ENCODE measurements around the gene ZNF697.

DNA sequence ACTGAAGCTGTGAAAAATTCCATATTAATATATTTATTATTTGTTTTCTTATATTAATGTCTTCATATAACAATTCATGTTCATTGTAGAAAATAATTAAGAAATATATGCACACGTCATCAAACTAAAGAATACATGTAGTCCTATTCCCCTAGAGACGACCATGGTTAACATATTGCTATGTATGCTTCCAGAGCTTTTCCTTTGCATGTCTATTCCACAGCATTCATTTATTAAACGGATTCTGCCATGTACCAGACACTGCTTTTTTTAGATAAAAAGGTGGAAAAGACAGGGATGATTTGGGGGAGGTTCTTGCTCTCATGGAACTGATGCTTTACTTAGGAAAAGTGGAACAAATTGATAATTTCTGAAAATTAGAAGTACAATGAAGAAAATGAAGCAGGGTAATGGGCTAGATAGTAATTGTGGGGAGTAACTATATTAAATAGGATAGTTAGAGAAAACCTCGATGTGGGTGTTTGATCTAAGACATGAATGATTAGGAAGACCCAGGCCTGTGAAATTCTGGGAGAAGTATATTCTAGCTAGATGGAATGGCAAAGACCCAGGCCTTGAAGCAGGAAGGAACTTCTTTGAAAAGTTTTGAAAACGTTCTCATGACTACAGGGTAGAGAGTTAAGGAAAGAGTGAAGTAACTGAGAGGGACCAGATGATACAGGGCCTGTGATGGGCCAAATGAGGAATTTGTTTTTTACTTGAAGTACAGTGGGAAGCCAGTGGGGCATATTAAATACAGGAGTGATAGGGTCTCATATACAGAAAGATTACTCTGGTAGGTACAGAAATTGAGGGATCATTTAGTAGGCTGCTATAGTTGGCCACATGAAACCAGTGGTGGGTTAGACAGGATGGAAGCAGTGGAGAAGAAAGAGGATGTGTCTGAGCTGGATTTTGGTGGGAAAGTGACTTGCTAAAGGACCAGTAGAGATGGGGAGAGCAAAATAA, 47.3 kb downstream of the SLC22A15 start:
- PRO-cap, 2 experiments: no peak in any of the 2 experiments

GRCh38 chr1:116053023-116053819, 58.0 kb upstream of the MAB21L3 start:
- PRO-cap, 2 experiments: no peak in any of the 2 experiments

GRCh38 chr1:116151908-116152504, 40.8 kb downstream of the MAB21L3 start:
- PRO-cap, 2 experiments: peak in 2 of 2 experiments; most common plus-strand start chr1:116152262 (in 1); most common minus-strand start chr1:116152170 (in 1)

DNA sequence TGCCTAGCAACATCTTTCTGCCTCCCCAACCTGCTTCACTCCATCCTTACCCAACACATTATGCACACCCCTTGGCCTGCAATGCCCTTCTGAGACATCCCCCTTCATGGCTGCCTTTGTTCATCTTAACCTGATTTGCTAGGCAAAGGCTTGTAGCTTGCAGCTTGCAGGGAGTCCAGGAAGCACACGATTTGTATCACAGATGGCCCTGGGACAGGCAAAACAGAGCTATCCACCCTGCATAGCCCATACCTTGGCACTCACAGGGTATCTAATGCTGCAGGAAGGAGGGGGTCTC, 27.1 kb upstream of the ATP1A1 start:
- PRO-cap, 2 experiments: no peak in any of the 2 experiments

GRCh38 chr1:116396151-116397162, 23.4 kb downstream of the ATP1A1 start:
- PRO-cap, 2 experiments: no peak in any of the 2 experiments

DNA sequence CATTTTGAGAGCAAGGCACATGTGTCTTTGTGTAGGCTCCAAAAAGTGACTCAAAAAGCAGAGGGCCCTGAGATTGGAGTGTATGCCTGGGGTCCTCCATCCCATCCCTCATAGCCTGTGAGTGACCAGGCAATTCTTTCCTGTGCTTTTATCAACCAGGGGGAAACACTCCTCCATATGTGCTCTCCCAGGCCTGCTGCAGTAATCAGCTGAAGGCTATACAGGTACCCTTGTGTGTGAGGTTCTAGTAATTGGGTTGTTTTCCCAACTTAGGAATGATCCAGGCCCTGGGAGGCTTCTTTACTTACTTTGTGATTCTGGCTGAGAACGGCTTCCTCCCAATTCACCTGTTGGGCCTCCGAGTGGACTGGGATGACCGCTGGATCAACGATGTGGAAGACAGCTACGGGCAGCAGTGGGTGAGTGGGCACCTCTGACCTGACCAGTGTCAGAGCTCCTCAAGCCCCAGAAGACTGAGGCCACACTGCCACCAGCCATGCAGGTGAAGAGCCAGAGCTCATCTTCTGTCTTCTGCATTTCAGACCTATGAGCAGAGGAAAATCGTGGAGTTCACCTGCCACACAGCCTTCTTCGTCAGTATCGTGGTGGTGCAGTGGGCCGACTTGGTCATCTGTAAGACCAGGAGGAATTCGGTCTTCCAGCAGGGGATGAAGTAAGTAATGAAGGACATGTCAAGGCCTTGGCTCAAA, 27.7 kb downstream of the ATP1A1 start:
- PRO-cap, 2 experiments: no peak in any of the 2 experiments

DNA sequence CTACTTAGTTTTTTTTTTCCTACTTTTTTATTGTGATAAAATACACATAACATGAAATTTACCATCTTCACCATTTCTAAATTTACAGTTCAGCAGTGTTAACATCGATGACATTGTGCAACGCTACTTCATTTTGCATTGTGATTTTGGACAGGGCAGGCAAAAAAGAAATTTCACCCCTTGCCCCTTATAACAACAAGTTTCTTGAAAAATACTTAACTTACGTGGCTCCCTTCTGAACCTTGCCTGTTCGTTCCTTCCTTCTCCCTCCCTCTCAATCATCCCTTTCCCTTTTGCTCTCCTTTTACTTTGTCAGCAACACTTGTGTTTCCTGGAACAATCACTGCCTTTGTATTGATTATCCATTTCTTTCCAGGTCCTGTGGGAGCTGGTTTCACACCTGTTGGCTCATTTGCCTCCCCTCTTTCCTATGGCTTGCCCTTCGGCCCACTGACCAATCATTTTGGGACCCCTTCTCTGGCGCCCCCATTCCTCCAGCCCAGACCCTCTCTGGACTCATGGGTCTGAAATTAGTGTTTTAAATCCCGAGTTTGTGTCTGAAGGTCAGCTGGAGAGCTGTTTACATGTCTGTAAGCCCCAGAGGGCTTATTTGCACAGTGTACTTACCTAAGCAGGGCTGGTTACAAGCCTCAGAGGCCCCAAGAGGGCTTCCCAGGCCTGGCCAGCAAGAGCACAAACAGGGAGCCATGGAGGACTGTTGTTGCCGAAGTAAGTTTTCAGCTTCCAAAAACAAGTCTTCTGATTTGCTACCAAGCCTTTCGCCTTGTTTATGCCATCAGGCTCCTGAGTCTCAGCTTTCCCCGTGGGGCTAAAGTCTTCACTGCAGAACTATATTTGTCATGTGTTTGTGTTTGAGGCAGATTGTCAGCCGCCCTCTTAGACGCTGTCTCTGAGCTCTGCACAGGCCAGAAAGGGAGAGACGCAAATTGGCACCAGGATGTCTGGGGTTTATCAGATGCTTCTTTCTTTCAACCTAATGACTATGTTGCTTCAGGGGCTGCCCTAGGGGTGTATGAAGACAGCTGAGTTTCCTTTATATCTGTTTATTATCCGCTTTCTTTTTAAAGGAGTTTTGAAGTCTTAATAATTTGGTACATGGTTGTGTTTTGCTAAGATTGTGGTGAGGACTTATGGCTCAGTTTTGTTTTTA, 92.9 kb downstream of the ATP1A1 start:
- PRO-cap, 2 experiments: no peak in any of the 2 experiments

DNA sequence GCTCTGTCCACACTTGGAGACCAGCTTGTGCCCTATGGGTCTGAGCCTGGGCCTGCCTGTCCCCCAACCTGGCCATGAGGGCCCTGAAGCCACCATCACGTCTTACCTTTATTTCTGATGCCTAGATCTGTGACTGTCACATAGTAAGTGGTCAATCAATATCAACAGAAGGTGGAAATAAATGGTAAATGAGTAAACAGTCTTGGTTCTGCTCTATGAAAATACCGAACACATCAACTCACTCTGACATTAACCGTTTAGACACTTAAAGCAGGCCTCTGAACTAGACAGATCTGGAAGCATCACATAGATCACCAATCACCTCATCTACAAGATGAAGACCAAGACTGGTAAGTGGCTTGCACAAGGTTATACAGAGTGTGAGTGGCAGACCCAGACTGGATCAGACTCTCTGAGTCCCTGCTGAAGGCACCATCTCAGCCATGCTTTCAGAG, 79.6 kb downstream of the CD58 start:
- PRO-cap, 2 experiments: no peak in any of the 2 experiments

GRCh38 chr1:116498951-116499516, 71.8 kb downstream of the CD58 start:
- PRO-cap, 2 experiments: no peak in any of the 2 experiments

DNA sequence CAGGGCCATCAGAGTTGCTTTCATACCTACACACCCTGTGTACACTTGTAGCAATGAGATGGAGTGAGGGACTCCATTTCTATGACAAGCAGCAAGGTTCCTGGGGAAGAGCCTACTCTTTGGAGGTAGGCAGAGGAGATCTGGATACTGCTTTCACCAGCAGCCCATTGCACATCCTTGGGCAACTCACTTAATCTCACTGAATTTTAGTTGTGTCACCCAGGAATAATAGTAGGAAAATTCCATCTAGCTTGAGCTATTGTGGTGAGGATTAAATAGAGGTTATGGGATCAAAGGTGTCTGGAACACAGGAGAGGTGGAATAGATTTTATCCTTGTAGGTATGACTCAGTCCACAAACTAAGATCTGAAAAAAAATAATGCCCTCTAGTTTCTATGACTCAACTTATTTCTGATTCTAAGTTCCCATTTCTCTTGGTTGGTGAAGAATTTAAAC, 62.1 kb downstream of the CD58 start:
- PRO-cap, 2 experiments: no peak in any of the 2 experiments

DNA sequence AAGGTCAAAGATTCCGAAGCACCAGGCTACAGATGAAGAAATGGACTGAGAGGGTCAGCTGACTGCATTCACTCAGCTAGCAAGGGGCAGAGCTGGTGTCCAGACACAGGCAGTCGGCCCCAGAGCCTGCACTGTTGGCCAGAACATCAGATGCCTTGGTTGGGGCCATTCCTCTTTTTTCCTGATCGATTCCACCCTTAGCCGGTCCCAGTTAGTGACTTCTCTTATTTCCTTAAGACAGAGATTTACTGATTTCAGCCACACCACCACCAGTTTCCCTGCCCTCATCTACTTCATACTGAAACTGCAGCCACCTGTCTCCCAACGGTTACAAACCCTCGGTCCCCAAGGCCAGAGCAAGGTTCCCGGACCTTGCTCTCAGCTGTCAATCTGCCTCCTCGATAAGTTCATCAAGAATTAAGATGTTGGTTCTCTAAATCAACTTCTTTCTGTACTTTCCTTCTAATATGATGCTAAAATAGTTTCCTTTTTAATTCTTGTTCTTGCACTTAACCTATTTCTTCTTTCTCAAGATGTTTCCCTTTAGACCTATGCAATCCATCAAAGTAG, 11.4 kb downstream of the CD58 start:
- PRO-cap, 2 experiments: no peak in any of the 2 experiments

GRCh38 chr1:116960999-116961370, 40.6 kb upstream of the CD101 start:
- PRO-cap, 2 experiments: no peak in any of the 2 experiments

DNA sequence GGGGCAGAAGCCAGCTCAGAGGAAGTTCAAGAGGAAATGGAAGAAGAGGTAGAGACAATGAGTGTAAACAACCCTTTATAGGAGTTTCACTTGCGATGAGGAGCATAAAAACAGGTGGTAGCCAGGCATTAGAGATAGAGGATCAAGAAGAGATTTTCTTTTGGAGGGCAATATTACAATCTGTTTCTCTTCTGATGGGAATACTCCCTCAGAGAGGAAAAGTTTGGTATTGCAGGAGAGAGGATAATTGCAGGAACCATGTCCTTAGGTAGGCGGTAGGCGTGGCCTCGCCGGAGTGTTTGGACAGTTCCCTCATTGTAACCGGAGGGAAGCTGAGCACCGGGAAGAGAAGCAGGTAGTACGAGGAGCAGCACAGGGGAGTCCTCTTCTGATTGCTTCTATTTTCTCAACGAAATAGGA, 68.4 kb upstream of the TENT5C start:
- PRO-cap, 2 experiments: no peak in any of the 2 experiments

DNA sequence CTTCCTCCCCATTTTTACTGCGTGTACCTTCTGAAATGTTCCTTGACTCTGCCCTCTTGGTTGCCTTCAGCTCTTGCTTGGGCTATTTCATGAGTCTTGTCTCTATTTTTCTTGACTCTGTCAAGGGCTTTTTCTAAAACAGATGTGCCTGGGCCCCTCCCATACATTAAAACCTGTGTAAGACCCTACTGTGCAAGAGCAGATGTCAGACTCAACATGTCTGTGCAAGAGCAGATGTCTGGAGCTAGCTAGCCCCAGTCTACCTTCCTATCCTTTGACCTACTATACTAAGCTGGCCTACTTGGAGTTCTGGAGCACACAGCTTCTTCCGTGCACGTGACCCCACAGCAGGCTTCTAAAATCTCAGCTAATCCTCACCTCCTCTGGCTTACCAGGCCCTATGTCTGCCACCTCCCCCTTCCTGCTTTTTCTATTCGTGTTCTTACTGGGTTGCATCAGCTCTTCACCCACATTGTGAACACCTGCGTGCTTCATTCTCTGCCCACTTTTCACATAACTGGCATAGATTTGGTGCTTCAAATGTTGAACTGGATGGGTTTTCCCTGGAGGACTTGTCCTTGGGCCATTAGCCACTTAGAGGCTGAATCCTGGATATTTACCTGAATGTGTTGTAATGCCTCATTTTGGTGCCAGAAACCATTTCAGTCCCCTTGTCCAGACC, 23.7 kb downstream of the TENT5C start:
- PRO-cap, 2 experiments: no peak in any of the 2 experiments

DNA sequence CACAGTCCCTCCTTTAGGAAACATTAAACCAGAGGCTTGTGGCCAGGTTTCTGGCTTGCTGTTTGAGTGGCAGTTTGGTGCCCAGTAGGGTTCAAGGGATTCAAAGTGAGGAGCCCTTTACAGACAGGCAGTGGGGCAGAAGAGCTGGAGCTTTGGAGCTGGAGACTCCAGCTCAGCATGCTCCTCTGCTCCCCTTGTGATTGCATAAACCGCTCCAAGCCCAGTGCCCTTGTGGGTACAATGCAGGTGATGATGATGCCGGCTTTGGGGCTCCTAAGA, 27.0 kb downstream of the TENT5C start:
- PRO-cap, 2 experiments: no peak in any of the 2 experiments

GRCh38 chr1:117682356-117682866, 76.6 kb downstream of the TENT5C start:
- PRO-cap, 2 experiments: peak in 2 of 2 experiments; most common plus-strand start chr1:117682639 (in 2); most common minus-strand start chr1:117682435 (in 2)

DNA sequence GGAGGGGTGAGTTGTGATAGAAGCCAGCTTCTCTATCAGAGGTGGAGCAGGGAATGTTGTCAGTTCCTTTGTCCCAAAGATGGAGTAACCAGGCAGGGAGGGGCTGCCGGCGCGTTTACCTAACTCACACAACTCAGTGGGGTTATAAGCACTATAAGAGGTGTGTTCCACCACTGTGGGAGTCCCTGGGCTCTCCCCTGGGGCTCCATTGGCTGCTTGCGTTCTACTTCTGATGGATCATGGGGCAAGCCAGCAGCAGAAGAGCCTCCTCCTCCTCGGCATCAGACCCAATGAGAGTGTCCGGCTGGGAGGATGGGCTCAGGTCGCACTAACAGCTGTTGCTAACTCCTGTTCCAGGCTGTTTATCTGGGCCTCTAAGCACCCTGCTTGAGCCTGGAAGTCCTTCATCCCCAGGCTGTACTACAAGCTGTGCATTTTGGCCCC, 108.5 kb downstream of the GDAP2 start:
- PRO-cap, 2 experiments: no peak in any of the 2 experiments

- PRO-cap, 2 experiments: no peak in any of the 2 experiments
Observed at GRCh38 chr1:118291610-118292227, 106.7 kb upstream of the SPAG17 start.

- PRO-cap, 2 experiments: no peak in any of the 2 experiments
Observed at GRCh38 chr1:118988524-118988748, 293 bp upstream of the TBX15 start.

- PRO-cap, 2 experiments: peak in 2 of 2 experiments; most common plus-strand start chr1:119648372 (in 2); most common minus-strand start chr1:119648144 (in 2)
Observed at GRCh38 chr1:119647901-119648796, at the start of gene ZNF697. TSS of gene ZNF697 (minus strand) at chr1:119648266.

Data from right ventricle myocardium (tissue), 1 donor.